Left ventricle myocardium (tissue), 1 donor: ENCODE results near the genes TARM1 and LILRB5.

DNA sequence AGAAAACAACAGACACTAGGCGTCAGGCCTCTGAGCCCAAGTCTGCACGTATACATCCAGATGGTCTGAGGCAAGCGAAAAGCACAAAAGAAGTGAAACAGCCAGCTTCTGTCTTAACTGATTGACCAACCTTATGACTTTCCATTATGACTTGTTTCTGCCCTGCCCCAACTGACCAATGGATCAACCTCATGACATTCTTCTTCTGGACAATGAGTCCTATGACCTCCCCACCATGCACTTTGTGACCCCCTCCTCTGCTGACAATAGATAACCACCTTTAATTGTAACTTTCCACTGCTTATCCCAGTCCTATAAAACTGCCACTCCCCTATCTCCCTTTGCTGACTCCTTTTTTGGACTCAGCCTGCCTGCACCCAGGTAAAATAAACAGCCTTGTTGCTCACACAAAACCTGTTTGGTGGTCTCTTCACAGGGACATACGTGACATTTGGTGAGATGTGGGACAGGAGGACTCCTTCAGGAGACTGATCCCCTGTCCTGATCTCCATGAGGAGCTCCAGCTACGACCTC is 50.6 kb downstream of the ZNF701 start:
- PRO-cap = no peak

GRCh38 chr19:52628416-52628673 is 58.3 kb downstream of the ZNF701 start:
- PRO-cap = no peak

- PRO-cap = bidirectional peak, plus-strand start at chr19:52736001, minus-strand start at chr19:52735841
Observed at GRCh38 chr19:52735330-52736062, 652 bp upstream of the ZNF611 start.

GRCh38 chr19:52923837-52924807 is 894 bp upstream of the ZNF888 start:
- PRO-cap = no peak

GRCh38 chr19:53089647-53090434 is 13.4 kb downstream of the ZNF160 start:
- PRO-cap = no peak

DNA sequence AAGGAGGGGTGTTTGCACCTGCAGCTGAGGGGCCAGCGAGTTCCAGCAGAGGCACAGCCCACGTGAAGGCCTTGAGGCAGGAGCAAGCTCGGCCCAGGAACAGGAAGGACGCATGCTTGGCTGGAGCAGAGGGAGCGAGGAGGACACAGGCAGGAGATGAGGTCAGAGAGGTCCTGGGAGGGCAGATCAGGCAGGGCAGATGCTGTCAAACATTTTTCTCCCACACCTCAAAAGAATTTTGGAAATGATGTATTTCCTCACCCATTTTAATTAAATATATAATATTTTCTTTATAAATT is 9.3 kb downstream of the ZNF415 start:
- PRO-cap = no peak

DNA sequence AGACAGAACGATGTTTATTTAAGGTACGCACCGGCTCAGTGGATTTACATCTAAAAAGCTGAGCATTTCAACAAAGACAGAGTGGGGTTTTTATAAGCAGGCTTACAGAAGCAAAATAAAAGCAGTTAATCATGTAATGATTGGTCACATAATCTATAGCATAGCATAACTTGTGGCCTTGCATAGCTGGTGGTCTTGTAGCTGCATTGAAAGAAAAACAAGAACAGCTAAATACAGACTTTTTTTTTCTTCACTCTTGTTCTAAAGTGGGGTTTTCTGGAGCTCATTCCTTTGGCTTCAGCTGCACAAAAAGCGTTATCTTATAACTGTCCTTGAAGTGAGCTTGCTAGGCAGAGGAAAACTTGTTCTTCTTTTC is 1.4 kb downstream of the ZNF765 start:
- PRO-cap = no peak

GRCh38 chr19:53566479-53566958 is 28.6 kb downstream of the ZNF331 start:
- PRO-cap = no peak

DNA sequence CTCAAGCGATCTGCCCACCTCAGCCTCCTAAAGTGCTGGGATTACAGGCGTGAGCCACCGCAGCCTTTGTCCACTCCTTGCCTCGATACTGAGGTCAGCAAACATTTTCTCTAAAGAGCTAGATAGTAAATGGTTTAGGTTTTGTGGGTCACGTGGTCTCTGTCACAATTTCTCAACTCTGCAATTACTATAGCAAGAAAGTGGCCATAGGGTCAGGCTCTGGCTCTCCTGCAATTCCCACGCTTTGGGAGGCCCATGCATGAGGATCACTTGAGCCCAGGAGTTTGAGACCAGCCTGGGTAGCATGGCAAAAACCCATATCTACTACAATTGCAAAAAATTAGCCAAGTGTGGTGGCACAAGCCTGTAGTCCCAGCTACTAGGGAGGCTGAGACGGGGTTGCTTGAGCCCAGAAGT is 42.7 kb downstream of the NLRP12 start:
- PRO-cap = no peak

GRCh38 chr19:53830850-53831049 is 6.6 kb upstream of the NLRP12 start:
- PRO-cap = no peak

DNA sequence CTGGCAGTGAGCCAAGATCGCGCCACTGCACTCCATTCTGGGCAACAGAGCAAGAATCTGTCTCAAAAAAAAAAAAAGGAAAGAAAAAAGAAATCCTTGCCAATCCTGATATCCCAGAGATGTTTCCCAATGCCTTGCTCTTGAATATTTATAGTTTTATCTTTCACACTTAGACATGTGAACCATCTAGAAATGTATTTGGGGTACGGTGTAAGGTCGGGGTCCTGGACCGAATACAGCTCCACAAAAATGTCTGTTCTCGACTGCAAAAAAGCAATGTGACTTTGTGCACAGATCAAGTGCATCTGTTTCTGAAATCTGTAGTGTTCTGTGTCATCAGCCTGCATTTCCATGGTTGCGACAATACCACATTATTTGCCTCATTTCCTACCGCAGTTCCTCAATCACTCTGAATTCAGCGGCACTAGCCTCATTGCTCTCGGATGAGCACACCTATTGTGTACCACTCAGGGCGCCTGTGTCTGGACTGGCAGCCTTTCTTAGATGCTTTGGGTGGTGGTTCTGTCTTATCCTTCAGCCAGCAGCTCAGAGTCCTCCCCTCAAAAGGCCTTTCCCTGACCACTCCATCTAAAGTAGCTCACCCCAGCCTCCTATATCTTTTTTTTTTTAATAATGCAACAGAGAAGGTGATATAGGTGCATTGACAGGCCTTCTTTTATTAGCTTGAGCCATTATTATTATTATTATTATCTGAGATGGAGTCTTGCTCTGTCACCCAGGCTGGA is 15.9 kb upstream of the MYADM start:
- PRO-cap = no peak

DNA sequence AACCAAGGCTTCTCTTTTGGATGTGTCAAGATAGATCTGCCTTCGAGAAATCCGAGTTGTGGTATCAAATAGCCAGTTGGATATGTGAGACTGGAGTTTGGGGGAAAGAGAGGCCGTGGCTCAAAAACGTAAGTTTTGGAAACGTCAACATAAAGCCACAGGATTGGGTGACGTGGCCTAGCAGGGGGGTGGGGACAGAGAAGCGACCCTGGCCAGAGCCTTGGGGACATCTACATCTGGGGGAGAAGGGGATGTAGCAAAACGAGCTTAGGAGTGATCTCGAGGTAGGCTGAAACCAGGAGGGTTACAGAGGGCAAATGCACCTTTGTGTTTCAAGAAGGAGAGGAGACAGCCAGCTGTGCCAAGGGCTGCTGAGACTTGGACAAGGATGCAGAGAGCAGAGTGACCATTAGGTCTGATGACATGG is 3.7 kb upstream of the CACNG6 start:
- PRO-cap = no peak

DNA sequence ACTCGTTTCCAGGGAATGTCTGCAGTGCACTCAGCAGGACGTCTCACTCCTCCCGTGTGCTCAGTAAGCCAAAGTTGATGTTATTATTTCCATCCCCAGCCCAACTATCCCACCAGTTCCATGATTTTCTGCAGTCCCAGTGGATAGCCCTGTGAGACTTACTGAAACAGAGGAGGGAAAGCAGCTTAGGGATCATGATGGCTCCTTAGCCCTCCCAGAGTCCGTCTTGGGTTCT is at the start of gene TARM1:
Gene TARM1 (minus strand): TSS at position 221 of the 235 bp plus-strand sequence.
- PRO-cap = no peak

DNA sequence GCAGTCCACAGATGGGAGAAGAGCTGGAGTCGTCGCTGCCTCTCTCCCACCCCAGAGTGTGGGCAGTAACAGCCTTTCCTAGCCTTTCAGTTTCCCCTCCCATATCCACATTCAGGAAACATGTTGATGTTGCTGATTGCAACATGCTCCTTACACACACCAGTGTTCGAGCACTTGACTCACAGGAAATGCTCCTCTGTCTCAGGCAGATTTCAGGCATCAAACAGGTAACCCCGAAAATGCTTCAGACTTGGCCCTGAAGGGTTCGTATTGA is 152 bp upstream of the TARM1 start:
- PRO-cap = no peak

- PRO-cap = no peak
Observed at GRCh38 chr19:54179516-54180299, 6.7 kb upstream of the TMC4 start.

DNA sequence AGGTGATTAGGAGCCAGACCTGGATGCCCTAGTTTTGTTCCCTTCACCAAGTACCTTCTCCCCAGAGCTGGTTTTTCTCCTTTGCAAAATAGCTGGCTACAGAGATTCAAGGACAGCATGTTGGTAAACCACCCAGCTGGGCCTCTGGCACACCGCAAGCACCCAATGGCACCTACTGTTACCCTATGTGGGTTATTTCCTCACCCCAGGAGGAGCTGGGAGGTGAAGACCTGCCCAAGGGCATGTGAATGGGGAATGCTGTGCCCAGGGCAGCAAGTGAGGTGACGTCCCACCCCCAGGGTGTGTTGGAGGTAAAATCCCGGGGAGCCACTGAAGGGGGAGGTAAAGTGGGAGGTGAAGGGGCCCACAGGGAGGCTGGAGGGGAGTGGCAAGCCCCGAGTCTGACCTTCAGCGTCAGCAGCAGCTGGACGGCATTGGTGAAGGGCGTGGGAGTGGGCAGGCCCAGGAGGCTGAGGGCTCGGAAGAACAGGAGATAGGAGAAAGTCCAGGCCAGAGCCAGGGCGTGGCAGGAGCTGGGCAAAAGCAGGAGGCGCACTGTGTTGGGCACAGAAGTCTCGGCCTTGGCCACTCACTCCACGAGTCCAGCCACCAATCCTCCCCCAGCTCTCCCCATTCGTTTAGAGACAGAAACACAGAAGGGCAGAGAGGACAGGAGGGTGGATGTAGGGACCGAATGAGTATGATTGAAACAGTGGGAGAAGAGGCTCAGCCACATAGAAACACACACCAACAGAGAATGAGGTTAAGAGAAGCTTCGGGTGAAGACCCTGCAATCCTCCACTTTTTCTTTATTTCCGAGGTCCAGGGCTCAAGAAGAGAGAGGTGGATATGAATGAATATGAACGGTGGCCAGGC is 2.4 kb downstream of the MBOAT7 start:
- PRO-cap = no peak

GRCh38 chr19:54189238-54189485 is 218 bp downstream of the MBOAT7 start:
- PRO-cap = bidirectional peak, plus-strand start at chr19:54189468, minus-strand start at chr19:54189330

DNA sequence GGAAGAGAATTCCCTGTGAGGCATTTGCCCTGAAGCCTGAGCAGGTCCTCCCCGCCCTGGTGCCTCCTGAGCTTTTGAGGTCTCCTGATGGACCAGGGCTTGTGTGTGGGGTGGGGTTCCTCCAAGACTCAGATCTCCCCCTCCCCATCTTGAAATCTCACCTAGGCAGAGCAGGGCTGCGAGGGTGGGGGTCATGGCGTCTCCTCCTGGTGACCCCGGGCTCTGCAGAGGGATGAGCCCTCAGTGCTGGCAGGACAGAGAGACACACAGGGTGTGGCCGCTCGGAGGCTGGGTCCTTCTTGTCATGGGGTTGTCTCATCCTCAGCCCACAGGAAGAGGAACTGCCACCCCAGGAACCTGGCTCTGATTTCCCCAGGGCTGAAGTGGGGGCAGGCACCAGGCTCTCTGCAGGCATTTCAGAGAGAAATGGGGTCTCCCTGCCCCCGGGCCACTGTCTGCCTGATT is 14.5 kb downstream of the LILRB5 start:
- PRO-cap = no peak

DNA sequence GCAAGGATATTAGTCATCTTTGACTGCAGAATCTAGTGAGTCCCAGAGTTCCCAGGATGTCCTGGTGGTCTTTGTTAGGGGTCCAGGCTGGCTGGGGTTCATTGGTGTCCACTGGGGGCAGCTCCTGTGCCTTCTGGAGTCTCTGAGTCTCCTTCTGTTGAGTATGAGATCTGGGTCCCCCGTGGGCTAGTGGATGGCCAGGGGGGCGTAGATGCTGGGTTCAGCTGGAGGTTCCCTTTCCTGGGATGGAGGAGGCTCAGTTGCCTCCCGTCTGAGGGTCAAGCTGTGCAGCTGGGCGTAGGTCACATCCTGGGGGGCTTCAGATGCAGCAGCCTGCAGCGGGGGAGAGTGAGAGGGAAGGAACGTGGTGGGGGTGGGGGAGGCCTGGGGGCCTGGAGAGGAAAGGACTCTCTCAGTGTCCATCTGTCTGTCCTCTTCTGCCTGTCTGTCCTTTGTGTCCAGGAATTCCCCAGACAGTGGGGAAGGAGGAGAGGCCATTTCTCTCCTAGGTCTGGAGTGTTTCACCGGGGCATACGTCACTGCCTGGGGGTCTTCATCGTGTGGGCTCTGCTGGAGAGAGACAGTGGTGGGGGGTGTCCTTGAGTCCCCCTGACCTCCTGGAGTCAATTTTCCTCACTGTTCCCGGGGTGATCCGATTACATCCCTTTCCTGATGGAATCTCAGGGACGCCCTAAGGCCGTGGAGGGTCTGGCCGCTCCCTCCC is 6.3 kb downstream of the LILRB5 start:
- PRO-cap = no peak

GRCh38 chr19:54257129-54257762 is at the start of gene LILRB5:
TSS of gene LILRB5 (minus strand) at chr19:54257273.
- PRO-cap = bidirectional peak, plus-strand start at chr19:54257365, minus-strand start at chr19:54257254